Daoy (cell line): ENCODE measurements around a stretch of chr1.

DNA sequence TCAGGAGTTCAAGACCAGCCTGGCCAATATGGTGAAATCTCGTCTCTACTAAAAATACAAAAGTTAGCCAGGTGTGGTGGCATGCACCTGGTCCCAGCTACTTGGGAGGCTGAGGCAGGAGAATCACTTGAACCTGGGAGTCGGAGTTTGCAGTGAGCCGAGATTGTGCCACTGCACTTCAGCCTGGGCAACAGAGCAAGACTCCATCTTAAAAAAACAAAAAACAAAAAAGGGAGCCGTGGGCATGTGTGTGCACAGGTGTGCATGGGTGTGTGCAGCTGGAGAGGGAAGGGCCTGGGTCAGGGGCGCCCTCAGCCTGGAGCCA lies 18.9 kb downstream of the SKI start:
- RAMPAGE, long total RNA, result no peak

GRCh38 chr1:2254041-2254931 lies 26.2 kb downstream of the SKI start:
- RAMPAGE, long total RNA, result no peak

DNA sequence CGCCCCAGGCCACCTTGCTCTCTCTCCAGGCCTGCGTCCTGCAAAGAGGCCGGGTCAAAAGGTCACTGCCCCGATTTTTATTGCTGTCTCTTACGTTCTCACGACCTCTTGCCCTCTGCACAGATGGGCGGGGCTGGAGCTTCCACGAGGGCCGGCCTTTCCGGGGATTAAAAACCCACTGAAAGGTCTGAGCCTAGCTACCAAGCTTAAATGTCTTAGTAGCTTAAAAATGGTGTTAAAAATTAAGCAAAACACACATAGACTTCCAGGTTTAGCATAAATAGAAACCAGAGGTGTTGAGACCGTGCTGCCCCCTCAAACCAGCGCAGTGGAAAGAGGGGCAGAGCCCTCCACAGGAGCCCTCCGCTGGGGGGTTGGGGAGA lies 43.9 kb downstream of the SKI start:
- RAMPAGE, long total RNA, result no peak

GRCh38 chr1:2284914-2285531 lies 56.9 kb downstream of the SKI start:
- RAMPAGE, long total RNA, result no peak

DNA sequence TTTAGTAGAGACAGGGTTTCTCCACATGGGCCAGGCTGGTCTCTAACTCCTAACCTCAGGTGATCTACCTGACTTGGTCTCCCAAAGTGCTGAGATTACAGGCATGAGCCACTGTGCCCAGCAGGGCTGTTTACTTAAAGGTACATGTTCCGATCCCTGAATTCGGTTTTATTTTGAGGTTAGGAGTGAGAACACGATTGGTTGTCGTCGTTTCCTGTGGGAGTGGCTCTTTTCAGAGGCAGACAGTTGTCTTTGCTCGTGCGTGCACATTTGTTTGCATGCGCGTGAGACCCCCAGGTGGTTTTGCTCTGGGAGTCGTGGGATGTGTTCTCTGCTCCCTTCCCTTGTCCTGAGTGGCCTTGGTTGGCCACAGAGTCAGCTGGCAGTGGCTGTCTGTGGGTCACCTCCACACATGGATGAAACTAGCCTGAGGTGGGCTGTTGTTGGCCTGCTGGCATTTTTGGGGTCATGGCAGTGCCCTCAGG lies 60.2 kb downstream of the SKI start:
- RAMPAGE, long total RNA, result no peak

DNA sequence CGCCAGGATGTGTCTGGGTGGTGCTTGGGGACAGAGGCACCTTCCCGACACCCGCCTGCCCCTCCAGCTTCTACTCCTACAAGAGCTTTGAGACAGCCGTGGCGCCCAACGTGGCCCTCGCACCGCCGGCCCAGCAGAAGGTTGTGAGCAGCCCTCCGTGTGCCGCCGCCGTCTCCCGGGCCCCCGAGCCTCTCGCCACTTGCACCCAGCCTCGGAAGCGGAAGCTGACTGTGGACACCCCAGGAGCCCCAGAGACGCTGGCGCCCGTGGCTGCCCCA lies 75.6 kb downstream of the SKI start:
- RAMPAGE, long total RNA, result no peak

- RAMPAGE, long total RNA, result no peak
Measured at GRCh38 chr1:2305740-2306353, 77.7 kb downstream of the SKI start.

DNA sequence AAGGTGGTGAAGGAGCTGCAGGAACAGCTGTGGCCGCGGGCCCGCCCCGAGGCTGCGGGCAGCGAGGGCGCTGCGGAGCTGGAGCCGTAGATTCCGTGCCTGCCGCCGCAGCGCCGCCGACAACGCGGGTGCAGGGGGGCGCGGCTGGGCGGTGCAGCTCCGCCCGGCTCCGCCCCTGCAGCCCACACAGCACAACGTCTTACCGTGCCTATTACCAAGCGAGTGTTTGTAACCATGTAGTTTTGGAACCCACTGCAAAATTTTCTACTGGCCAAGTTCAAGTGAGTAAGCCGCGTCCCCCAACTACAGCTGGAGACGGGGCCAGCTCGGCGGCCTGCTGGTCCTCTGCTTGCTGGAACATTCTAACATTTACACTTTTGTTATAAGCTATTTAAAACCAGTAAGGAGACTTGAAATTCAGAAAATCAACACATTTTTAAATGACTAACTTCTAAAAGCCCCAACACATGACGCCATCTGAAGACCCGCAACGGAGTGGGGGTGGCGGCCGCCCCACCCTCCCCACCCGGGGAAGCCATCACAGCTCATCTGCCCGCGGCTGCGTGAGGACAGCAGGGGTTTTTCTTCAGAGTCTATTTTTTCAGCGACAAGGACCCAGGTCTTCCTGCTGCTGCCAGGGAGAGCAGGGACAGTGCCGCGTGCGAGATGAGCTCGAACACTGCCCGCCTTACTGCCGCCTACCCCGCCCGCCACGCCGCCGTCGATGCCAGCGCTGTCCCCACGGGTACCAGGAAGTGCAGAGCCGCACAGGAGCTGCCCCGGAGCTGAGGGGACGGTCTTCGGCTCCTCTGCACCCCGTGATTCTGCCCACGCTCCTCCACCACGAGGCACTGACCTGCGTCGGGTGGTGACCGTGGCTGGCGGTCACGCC lies 78.8 kb downstream of the SKI start:
- RAMPAGE, long total RNA, result no peak

- RAMPAGE, long total RNA, result no peak
Measured at GRCh38 chr1:2320673-2321291, 70.6 kb downstream of the MORN1 start.

GRCh38 chr1:2390902-2391365 lies 420 bp downstream of the MORN1 start:
- RAMPAGE, long total RNA, result no peak

GRCh38 chr1:2395676-2396476 lies 4.2 kb downstream of the RER1 start:
- RAMPAGE, long total RNA, result no peak

DNA sequence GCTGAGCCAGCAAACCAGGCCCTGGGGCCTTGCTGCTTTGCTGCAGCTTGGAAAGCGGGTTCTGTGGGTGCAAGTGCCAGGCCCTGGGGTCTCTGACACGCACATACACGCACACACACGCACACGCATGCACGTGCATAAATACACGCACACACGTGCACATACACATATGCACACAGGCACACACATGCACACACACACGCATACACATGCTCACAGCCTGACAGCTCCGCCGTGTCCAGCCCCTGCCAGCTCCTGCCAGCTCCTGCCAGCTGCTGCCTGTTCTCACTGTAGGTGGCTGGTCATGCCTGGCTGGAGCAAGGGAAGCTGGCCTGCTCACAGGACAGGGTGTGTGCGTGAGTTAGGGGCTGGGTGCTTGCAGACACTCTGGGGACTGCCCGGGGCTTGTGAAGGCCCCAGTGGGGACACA lies 4.8 kb downstream of the PLCH2 start:
- RAMPAGE, long total RNA, result no peak

GRCh38 chr1:2543466-2544225 lies 12.5 kb upstream of the TNFRSF14 start:
- RAMPAGE, long total RNA, result no peak

DNA sequence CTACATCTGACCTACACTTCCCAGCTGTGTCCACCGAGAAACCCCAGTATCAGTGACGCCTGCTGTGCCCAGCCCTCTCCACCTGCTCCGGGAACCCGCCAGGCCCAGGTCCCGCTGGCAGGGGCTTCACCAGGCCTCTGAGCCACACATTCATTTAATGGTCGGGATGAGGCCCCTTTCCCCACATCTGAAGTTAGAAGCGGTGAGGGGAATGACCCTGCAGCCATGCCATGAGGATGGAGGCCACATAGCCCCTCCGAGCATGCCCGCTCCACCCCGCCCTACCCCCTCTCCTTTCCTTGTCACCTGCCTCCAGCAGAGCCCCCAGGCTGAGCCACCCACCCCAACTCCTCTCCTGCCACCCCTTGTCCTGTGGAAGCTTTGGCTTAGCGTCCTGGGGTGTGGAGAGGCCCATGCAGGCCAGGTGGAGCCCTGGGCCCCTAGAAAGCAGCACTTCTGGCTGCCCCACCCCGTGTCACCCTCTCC lies 8.0 kb downstream of the TNFRSF14 start:
- RAMPAGE, long total RNA, result no peak

GRCh38 chr1:2583262-2584148 lies 3.1 kb upstream of the PRXL2B start:
- RAMPAGE, long total RNA, result no peak

- RAMPAGE, long total RNA, result no peak
Measured at GRCh38 chr1:3078241-3079006, 9.4 kb downstream of the PRDM16 start.

GRCh38 chr1:3188620-3188980 lies 119.6 kb downstream of the PRDM16 start:
- RAMPAGE, long total RNA, result no peak

- RAMPAGE, long total RNA, result no peak
Measured at GRCh38 chr1:3193787-3194248, 124.8 kb downstream of the PRDM16 start.

DNA sequence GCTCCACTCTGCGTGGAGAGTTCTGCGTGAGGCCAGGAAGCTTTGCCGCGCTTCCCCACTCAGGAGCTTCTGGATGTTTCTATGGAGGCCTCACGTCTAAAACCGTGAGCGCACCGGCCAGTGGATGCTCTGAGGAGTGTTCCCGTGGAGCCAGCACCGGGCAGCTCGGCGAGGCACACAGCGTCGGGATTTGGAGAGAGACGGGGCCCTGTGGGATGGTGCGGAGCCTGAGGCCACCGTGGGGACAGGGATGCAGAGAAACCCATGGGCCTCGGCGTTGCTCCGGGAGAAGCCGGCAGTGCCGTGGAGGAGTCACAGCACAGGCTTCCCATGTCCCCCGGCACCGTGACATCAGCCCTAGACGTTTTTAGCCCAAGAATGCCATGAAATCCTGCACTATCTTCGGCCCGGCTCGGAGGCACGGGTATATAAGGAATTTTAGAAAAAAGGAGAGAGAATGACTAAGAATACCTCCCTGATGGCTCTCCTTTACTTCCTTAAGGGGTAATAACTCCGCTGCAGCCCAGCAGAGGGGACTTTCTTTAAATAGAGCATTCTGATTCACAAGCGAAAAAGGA lies 126.0 kb downstream of the PRDM16 start:
- RAMPAGE, long total RNA, result no peak

GRCh38 chr1:3333722-3334366 lies 120.6 kb upstream of the ARHGEF16 start:
- RAMPAGE, long total RNA, result no peak